Helper T cell (primary cell): ENCODE results near the genes C19orf67, ZNF333, ADGRE2, OR7A17, CCDC105, OR1I1 and SYDE1.

DNA sequence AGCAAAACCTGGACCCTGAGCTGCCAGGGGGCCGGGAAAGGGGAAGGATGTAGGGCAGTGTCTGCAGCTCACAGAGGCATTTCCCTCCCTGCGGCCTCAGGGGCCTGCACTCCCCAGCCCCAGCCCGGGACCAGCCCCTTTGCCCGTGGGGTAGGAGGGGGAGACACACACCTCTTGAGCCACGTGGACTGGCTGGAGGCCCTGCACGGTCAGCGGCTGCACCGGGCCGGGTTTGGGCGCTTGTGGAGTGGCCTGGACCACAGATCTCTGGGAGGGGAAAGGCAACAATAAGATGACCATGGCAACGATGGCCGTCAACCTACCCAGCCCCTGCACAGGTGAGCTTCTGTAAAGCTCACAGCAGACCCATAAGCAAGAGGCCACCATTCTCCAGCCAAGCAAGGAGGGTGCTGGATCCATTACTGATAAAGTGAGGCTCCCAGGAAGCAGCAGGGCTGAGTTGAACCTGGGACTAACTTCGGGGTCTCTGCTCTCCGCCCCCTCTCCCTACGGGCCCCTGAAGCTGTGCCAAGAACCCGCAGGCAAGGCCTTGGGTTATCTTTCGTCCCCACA, 26.8 kb downstream of the RFX1 start:
- PRO-cap, 2 experiments = no peak in any of the 2 experiments

GRCh38 chr19:14003700-14004037, 2.5 kb downstream of the RFX1 start:
- PRO-cap, 2 experiments = no peak in any of the 2 experiments

DNA sequence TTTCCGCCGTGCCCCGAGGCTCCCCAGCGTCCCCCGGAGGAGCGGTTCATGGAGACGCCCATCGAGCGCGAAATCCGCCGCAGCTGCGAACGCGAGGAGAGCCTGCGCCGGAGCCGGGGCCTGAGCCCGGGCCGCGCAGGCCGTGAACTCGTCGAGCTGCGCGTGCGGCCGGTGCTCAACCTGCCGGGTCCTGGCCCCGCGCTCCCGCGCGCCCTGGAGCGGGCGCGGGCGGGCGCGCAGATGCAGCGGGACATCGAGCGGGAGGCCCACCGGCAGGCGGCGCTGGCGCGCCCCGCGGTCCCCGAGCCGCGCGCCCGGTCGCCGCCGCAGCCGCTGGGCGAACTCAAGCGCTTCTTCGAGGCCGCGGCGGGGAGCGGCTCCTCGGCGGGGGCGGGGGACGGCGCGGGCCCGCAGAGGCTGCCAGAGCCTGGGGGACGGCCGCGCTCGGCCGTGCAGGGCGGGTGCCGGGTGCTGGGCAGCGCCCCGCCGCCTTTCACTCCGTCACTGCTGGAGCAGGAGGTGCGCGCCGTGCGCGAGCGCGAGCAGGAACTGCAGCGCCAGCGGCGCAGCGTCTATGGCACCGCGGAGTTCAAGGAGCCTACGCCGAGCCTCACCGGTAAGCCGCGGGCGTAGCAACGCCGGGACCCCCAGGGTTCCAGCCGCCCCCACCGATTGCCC, 815 bp downstream of the MISP3 start:
- PRO-cap, 2 experiments = peak in 1 of 2 experiments; most common plus-strand start position 501 of the sequence (in 1); most common minus-strand start position 551 of the sequence (in 1)

- PRO-cap, 2 experiments = no peak in any of the 2 experiments
Observed at GRCh38 chr19:14085608-14086826, at the start of gene C19orf67. Gene C19orf67, minus strand, starts transcription at chr19:14085783.

- PRO-cap, 2 experiments = no peak in any of the 2 experiments
Observed at GRCh38 chr19:14088938-14089725, 3.5 kb upstream of the C19orf67 start.

- PRO-cap, 2 experiments = no peak in any of the 2 experiments
Observed at GRCh38 chr19:14333328-14333907, 47.8 kb upstream of the ADGRE5 start.

- PRO-cap, 2 experiments = no peak in any of the 2 experiments
Observed at GRCh38 chr19:14434633-14435491, 1.8 kb downstream of the PKN1 start.

DNA sequence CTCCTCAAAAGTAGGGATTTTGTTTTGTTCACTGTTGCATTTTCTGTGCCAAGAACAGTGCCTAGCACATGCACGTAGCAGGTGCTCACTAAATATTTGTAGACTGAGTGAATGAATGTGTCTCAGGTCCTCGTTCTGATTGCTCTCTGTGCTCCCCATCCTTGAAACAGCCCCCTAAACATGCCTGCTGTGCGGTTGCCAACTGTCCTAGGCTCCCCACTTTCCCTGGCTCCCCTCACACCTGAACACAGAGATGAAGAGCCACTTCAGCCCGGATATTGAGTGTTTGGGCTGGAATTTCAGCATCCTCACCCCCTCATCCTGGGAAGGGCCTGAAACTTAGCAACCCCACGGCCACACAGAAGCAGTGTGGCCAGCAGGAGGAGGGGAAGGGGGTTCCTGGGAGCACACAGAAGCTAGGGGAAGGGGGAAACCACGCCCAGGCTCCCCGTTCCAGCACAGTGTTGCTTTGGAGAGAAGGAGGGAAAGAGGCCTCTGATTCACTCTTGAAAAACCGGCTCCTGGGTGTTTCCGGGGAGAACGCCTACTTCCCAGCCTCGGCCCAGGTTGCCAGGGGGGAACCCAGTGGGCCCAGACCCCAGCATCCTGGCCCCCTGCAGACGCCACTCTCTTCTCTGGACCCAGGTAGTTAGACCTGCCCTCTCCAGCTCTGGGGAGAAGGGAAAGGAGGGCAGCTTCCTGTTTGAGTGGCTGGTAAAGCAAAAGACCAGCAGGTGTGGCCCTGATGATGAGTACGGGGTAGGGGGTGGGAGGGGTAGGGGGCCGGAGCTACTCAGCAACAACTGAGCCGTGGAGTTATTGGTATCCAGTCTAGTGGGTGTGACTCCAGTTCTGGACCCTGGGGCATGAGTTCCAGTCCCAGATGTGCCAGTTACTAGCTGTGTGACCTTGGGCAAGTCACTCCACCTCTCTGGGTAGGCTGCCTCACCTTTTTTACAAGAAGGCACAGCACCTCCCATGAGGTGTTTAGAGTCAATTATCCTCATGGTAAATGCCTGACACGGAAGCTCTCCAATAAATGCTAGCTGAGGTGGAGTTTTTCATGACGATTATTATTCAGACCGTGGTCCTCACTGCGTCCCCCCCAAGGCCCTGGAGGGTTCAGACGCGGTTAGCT, 1.0 kb downstream of the GIPC1 start:
- PRO-cap, 2 experiments = no peak in any of the 2 experiments

DNA sequence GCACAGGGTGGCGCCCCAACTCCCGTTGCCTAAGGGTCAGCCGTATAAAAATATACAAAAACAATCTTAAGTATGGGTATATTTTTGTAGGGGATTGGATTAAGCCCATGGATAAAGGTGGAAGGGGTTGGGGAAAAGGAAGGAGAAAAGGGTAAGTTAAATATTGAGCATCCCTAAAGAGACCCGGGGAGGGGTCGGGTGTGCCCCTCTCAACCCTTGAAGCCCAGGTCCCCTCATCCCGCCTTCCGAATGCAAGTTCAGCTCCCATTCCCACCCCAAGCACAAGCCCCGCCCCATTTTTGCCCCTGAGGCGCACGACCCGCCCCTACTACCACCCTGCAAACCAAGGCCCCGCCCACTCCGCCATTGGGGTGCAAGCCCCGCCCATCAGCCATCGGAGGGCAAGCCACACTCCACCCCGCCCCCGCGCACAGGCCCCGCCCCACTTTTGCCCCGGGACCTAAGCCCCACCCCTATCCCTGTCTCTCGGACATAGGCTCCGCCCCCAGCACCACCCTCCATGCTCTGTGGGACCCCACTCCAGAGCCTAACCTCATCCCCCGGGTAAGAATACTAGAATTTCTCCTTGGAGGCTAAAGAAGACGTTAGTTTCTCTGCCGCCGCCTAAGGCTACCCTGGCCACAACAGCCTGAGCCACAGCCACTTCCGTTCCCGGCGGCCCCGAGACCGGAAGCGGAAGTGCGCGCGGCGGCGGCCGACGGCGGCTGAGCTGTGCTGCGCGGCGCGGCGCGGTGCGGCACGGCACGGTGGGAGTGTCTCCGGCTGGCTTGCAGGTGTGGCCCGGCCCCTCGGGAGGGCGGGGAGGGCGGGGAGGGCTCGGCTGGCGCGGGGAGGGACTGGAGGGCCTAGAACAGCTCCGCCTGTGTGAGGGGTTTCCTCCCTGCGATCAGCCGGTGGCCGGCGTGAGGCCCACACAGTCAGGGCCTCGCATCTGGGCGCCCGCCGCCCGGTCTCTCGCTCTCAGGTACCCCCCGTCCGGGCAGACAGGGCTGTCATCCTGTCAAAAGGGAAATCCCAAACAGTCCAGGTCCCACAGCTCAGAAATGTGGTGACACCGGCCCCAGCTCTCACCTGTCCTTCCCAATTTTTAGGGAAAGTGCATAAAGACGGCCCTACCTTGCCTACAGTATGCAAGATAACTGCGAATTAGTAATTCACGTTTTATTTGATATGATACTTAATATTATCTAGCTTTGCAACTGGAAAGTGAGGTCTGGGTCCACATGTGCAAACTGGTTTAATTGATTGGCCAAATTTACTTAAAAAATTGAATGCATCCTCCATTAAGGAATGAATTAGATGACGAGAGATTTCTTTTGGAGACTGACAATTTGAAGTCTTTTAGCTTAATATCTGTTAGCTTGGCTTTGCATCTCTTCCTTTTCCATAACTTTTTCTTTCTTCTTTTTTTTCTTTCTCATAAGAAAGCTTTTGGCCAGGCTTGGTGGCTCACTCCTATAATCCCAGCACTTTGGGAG, at the start of gene ZNF333:
Gene ZNF333 (plus strand): TSS at position 692 of the 1,499 bp plus-strand sequence.
- PRO-cap, 2 experiments = peak in 2 of 2 experiments; most common plus-strand start position 728 of the sequence (in 1); most common minus-strand start position 646 of the sequence (in 2)

DNA sequence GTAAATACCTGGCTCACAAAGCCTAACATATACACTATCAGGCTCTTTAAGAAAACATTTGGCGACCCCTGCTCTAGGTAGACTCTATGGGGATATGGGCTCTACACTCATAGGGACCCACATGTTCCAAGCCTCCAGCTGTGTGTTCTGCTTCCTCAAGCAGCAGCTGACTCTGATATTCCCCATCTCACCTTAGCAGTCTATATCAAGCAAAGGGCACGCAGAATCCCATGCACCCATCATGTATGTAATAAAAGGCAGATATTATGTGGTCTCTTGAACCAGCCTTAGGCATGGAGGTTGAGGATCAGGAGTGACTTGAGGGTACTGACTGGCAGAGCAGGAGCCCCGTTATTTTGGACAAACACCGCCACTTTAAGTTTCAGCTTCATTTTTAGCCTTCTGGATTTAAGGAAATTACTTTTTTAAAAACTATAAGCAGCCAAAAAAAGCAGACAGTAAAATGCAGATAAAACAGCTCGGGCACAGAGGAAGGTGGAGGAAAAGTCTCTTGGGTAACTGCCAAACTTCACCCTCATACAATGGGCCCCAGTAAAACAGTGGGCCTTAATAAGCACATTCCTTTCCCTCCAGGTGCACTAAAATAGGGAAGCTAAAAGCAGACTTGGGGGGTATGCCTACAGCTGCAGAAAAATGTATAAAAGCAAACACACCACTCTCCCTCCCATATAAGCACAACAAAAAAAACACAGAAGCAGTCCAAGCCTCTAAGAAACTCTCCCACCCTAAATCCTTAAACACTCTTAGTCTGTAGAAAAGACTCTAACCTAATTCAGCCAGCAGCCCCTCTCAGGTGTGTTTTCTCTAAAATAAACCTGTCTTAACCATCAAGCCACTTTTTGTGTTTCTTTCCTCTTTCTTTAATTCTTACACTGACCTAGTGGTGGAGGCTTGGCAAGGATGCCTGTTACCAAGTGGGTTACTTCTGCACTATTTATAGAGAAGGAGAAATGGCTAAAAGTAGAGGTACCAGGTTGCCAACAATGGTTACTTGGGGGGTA, 43.4 kb downstream of the ZNF333 start:
- PRO-cap, 2 experiments = no peak in any of the 2 experiments

- PRO-cap, 2 experiments = no peak in any of the 2 experiments
Observed at GRCh38 chr19:14778350-14778869, at the start of gene ADGRE2. Gene ADGRE2, minus strand, starts transcription at chr19:14778560.

DNA sequence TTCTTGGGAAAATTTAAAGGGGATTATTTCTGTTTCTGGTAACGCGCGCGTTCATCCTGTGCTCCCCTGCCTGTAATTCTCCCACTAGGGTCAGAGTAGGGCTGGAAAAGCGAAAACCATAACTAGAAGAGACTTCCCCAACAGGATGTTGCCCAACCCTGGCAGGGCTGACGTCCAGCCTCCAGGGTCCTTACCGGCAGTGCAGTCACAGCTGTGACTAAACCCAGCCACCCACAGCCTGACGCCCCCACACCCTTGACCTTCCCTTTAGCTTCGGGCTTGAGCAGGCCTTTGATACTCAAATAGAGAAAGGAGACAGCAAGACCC, 6.3 kb upstream of the ADGRE2 start:
- PRO-cap, 2 experiments = no peak in any of the 2 experiments

DNA sequence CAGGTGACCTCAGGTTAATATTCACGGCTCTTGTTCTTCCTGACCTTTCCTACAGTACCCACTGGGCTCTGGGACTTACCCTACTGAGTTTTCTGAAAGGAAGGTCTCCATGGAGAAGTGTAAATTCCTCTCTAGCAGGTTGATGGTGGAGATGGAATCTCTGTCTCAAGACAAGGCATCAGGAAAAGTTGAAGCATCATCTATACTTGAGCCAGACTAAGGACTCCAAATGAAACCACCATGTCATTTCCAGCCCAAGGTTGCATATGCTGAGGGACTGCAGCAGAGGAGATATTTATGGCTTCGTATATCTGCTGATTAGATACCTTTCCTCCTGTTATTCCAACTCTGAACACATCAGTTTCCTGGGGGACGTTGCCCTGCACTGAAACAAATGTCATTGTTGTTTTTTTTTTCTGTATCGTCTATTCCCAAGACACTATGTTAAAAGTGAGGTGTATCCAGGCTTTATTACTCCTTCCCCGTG, at the start of gene OR7A17:
Gene OR7A17 (minus strand): TSS at position 271 of the 487 bp plus-strand sequence.
- PRO-cap, 2 experiments = no peak in any of the 2 experiments

- PRO-cap, 2 experiments = no peak in any of the 2 experiments
Observed at GRCh38 chr19:15010350-15011057, at the start of gene CCDC105. Gene CCDC105, plus strand, starts transcription at chr19:15010726.

DNA sequence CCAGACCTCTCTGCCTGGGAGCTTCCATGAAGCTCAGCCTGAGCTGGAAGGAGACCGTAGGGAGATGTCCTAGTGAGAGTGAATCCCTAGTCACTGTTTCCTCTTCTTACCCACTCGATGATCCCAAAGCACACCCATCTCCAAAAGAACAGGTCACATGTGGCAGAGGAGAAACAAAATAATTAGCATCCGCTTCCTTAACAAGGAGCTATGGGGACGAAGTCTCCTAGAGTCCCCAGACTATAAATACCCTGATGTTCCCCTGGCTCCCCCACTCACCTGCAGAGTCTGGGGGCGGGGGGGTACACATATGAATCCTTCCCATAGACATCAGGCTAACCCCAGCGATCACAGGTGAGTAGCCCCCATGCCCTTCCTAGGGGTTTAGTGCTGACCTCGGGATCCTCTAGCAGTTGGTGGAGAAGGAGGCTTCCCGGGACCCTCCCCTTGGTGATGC, at the start of gene OR1I1:
Gene OR1I1 (plus strand): TSS at position 289 of the 457 bp plus-strand sequence.
- PRO-cap, 2 experiments = no peak in any of the 2 experiments

GRCh38 chr19:15106702-15107532, at the start of gene SYDE1:
Gene SYDE1, plus strand, starts transcription at chr19:15107401.
- PRO-cap, 2 experiments = no peak in any of the 2 experiments

DNA sequence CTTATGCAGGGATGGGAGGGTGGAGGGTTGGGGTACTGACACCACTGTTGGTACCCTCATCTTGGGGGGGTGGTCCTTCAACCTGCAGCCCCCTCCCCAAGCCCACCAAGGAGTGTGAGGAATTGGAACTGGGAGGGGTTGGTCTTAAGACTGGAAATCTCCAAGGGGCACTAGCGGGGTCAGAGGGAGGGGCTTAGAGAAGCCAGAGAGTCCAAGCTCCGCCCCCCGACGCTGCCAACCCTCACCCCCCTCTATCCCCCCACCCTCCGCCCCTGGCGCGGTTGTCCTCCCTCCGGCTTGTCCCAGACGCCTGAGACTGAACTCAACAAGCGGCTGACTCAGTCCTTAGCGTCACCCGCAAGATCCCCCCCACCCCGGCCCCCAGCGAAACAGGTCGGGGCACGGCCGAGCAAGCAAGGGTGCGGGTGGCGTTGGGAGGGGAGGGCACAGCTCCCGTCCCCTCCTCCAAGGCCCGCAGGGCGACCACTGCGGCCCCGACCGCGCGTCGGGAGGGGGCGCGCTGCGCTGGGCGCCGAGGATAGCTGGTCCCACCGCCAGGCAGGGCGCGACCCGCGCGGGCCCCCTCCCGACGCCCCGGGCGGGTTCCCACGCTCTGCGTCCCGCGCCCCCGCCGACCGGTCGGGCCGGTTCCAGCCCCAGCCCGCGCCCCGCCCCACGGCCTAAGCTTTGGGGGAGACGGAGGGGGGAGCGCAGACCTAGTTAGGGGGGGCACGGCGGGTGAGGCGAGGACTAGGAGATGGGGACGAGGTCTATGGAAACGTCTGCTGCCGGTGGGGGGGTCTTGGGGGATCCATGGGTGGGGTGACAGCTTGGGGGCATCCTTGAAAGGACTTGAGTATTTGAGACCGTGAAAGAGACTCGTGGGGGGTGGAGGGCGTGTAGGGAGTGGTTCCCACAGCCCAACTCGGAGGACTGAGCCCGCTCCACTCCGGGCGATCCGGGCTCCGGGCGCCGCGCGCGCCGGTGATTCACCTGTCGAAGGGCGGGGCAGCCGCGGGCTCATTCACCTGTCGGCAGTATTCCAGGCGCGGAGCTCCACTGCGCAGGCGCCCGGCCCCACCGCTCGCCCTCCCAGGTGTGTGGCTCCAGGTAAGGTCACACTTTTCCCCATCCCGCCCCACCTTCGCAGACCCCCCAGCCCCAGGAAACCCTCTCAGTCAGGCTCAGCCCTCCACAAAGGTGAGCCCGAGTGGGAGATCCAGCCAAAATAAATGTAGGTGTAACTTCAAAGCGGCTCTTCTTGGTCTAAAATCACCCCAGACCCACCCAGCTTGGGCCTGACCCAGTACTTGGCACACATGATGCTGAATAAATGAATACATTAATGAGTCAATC, 5.1 kb downstream of the NOTCH3 start:
- PRO-cap, 2 experiments = no peak in any of the 2 experiments

- PRO-cap, 2 experiments = no peak in any of the 2 experiments
Observed at GRCh38 chr19:15231822-15232335, 369 bp downstream of the EPHX3 start.

- PRO-cap, 2 experiments = no peak in any of the 2 experiments
Observed at GRCh38 chr19:15239400-15240143, 7.3 kb upstream of the EPHX3 start.

- PRO-cap, 2 experiments = no peak in any of the 2 experiments
Observed at GRCh38 chr19:15263330-15264151, 31.3 kb upstream of the EPHX3 start.